Karpas-422 (cell line): Measurements from ENCODE around the genes NECTIN3 and CD96.

GRCh38 chr3:107548974-107549980 is 26.5 kb downstream of the BBX start:
- PRO-cap, result no peak
- RAMPAGE, long total RNA, result no peak

DNA sequence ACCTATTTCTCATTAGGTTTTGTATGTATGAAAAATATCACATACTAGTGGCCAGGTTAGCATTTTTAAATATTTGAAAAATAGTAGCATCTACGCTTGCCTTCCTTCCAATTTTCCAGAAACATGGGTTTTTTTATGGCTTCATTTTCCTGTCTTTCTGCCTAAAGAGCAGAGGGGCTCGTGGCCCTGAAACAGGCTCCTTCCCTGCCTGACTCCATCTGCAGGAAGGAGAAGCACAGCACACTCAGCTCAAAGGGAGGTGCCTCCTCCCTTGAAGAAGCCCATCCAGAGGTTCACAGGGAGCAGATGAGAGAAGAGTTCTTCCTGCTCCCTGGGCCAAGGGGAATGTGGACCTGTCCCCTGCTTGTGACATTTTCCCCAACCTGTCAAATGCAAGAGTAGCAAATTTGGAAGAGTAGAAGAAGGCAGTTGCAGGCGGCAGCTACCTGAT is 55.7 kb downstream of the BBX start:
- PRO-cap, result no peak
- RAMPAGE, long total RNA, result no peak

DNA sequence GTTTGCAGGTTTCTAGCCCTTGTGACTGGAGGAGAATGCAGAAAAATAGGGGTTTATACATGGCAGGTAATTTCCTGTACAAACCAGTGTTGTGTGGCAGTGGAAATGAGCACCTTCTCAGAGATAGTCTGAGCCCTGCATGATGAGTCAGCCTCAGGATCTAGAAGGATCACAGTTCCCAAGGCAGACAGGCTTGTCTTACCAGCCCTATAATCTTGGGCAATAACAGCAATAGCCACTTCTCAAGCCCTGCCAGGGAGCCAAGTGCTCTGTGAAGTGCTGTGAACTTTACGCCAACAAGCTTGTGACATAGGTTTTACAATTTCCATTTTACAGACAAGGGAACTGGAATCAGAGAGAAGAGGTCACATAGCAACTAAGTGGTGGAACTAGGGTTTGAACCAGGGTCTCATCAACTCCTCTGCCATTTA is 89.4 kb downstream of the CD47 start:
- PRO-cap, result no peak
- RAMPAGE, long total RNA, result no peak

DNA sequence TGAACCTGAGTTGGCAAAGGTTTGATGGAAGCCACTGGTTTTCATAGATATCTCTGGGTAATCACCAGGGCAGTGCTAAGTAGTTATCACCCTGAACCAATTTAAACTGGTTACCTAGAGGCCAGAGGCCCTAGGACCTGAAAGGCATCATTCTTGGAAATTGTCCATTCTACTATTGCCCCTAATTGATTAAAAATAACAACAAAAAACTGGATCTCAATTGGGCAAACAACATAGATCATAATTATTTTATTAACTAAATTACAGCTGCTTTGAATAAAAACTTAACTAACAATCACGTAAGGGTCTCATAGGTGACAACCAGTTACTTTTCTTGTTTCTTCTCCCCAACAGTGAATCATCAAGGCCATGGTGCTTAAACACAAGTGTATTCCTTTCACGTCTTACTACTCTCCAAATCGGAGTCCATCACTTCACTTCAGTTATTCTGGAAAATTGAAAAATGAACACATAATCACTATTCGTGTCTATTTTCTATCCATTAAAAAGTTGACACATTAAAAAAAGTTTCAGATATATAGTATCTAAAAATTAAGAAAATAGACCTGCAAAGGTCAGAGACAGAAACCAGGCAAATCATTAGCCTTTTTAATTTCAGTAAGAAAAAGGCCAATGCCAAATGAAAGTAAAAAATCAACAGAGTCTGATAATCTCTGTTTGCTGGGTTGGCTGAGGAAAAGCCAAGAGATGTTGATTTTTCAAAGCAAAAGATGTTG is 43.8 kb downstream of the CD47 start:
- PRO-cap, result no peak
- RAMPAGE, long total RNA, result no peak

DNA sequence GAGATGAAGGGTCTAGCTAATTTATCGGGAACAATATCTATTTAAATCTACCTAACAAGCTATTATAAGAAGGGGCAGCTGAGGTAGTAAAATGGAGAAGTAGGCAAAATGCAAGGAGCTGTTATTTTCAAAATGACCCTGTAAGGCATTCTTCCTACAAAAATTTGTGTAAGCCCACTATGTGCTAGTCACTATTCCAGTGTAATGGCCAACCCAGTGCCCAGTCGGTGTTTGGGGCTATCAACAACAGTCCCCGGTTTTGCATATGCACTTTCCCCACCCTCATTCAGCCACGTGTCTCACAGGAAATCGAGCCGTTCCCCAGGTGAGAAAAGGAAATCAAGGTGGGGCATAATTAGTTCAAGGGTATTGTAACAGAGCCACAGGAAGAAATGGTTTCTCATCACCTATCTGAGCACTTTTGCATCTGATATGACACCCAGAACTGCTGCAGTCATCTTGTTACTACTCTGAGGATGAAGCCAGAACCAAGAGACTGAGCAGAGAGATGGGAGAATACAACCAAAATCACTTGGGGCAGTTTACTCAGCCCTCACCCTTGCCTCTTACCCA is 40.2 kb downstream of the TRAT1 start:
- PRO-cap, result no peak
- RAMPAGE, long total RNA, result no peak

GRCh38 chr3:109189029-109189352 is 52.5 kb downstream of the C3orf85 start:
- PRO-cap, result no peak
- RAMPAGE, long total RNA, result no peak

DNA sequence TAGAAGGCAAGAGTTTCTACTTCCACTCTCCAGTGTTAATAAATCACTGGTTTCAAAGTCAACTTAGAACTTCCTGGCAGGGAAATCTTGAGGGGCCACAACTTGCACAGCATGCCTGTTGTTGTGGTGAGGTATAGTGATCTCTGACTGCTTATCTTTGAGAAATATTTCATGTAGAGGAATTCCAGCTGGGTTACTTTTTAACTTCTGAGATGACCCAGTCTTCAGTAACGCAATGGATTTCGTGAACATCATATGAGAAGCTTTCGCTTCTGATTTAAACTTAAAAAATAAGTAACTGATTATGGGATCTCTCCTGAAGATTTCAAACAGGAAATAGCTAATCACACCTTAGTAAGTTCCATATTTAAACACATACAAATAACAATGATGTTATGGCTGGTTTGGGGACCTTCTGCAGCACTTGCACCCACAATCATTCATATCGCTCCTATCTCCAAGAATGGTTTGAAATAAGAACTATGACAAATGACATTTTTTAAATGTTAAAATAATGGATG is 726.6 kb upstream of the NECTIN3 start:
- PRO-cap, result no peak
- RAMPAGE, long total RNA, result no peak

GRCh38 chr3:111069950-111071028 is 1.3 kb upstream of the NECTIN3 start:
- PRO-cap, result no peak
- RAMPAGE, long total RNA, result no peak

DNA sequence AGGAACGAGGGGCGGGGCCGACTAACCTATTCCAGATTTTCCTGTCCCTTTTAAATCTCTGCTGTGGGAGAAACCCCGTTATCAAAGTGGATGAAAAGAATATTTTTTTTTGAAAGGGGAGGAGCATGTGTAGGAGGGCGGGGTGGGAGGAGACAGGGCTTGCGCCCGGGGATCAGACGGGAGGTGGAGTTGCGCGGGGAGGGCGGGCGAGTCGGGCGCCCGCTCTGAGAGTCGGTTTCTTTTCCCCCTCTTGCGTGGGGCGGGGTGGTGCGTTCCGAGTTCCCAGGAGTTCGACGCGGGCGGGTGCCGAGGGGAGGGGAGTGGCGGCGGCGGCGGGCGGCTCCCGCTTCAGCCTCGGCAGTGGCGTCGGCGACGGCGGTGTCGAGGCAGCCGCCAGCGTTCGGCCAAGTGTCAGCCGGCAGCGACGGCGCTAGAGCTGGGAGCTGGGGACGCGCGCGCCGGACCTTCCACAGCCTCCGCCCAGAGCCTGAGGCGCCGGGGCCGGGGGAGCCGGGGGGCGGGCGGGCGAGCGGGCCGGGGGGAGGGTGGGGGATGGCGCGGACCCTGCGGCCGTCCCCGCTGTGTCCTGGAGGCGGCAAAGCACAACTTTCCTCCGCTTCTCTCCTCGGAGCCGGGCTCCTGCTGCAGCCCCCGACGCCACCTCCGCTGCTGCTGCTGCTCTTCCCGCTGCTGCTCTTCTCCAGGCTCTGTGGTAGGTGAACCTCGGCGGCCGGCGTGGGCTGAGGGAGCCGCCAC is at the start of gene NECTIN3:
Gene NECTIN3, plus strand, starts transcription at position 351 of the 756 bp plus-strand sequence.
- PRO-cap, result no peak
- RAMPAGE, long total RNA, result no peak

DNA sequence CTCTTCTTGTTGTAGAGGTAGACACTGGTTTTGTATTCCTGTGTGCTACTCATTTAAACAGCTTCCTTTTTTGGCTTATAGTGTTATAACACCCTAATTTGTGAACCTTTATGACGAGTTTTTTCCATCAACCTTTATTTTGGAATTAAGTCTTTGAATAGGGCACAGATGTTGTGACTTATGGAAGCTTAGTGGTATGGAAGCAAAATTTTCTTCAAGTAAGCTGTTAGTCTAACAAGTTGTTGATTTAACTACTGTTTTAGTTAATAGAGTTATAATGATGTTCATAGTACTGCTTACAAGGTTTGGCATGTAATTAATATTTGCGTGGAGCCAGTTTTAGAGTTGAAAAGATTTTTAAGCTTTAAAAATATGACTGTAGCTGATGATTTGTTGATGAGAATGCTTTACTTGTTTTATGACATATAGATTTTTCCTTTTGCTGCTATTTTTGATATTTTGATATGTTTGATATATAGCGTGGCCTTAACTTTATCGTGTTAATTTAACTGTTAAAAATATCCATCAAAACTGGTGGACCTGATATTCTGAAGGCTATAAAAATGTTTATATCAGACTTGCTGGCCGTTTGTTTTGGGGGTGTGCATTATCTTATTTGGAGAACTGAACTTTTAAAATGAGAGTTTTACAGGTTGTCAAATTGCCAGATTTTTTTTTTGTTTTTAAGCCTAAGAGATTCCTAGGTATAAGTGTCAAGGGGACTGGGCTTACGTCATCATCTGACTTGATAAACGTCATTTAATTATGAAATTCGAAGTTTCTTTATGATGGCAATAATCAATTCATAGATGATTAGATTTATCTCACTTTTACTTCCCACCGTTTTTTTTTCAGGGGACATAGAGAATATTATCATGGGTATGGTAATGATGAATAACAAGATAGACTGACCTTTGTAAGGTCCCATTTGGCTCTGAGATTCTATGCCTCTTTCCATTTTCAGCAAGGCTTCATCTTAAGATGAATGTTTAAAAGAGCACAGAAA is 2.7 kb downstream of the NECTIN3 start:
- PRO-cap, result no peak
- RAMPAGE, long total RNA, result no peak

- PRO-cap, result no peak
- RAMPAGE, long total RNA, result no peak
Measured at GRCh38 chr3:111541819-111542380, at the start of gene CD96. Gene CD96, plus strand, starts transcription at chr3:111542197.

DNA sequence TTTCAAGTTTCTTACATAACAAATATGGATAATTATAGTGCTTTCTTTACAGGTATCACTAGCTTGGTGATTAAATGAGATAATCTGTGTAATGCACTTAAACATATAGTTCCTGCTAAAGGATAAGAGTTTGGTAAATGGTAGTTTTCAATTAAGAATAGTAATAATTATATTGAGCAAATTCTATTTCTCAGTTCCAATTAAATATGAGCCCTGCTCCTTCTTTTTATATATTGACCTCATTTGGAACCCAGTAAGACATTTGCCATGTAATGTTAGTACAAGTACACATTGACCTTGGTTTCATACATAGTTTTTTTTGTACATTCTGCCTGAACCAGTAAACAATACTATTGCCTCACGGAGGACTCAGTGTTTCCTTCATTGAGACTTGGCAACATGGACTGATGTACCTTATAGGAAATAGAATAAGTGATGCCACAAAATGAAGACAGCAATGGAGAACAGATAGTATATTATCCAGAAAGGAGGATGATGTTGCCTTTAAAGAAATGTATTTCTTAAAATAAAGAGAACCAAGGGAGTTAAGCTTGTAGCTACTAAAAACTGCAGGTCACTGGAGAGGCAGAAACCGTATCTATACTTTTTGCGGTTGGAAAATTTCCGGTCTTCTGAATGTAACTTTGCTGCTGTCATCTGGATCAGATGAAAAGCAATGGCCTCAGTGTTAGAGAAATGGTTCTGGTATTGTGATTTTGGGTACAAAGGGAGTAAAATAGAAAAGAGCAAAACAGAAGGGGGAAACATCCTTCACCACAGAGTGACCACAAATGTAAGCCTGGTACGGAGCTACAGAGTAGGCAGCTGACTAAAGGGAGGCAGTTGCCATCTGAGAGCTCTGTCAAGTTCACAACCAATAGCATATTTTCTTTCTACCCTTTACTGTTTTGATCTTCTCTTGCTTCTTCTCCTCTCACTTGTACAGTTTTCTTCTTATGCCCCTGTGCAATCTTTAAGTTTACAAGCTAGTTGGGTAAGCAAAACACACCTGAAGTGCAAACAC is 5.4 kb downstream of the CD96 start:
- PRO-cap, result no peak
- RAMPAGE, long total RNA, result no peak

DNA sequence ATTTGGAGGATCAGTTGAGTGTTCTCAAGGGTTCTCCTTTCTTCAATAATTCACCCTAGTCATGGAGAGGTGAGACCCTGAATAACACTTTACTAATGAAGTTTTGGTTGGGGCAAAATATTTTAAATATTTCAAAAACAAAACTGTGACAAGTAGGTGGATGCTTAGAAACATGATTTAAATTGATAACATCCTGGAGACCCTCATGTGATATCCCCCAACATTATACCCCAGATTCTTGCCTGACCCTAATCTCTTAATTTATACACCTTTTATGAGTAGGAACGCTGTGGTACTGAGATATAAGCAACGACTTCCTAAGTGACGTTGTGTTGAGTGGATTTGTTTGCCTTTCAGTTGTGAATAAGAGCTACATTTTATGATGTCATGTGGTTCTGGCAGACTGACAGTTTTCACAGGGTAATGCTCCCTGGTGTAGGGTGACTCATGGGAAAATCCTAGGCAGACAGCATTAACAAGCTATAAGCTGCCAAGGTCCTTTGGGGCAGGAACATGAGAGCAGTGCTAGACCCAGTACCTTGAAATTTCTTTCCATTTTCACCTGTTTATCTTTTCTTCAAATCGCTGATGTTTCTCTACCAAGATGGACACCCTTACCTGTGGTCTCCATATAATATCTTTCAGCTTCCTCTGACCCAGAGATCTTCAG is 11.1 kb downstream of the C3orf52 start:
- PRO-cap, result no peak
- RAMPAGE, long total RNA, result no peak

- PRO-cap, result unidirectional peak, plus-strand start at chr3:112133860; unidirectional peak, plus-strand start at chr3:112134021
- RAMPAGE, long total RNA, result no peak
Measured at GRCh38 chr3:112133641-112134300, 723 bp upstream of the GCSAM start.

GRCh38 chr3:112360495-112361015 is 27.6 kb downstream of the CD200 start:
- PRO-cap, result no peak
- RAMPAGE, long total RNA, result no peak

DNA sequence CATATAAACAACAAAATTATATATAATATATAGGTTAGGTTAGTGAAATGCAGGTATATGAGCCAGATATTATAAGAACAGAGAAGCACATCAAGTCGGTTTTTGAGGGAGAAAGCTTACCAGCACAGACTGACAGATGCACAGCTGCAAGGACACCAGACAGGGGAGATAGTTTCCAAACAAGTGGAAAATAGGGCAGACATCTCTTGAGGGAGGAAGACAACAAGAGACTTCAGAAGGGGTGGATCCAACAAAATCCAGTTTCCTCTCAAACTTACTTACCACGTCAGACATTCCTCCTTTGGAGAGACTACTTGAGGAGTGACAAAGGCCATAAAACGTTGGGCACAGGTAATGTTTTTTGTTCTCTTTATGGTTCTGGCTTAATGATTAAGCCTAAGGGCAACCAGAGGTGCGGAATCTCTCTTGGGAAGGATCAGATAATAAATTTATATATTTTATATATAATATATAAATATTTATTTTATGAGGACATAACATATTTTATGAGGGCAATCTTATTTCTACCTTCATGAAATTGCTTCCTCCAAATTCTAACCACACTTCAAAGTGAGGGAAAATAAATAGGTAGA is 76.1 kb downstream of the CD200 start:
- PRO-cap, result no peak
- RAMPAGE, long total RNA, result no peak

DNA sequence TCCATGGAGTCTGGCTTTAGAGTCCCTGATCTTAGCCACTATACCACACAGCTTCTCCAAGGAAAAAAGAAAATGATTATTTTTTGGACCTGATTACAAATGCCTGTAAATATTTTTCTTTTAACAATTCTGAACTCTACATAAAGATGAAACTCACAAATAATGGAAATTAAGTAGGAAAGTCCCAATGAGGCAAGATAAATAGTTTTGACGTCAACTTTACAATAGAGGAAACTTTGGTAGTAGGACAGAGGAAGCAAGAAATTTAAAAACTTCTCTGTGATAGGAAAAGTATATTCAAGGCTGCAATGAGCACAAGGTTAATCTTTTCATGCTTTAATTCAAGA is 4.1 kb downstream of the BTLA start:
- PRO-cap, result no peak
- RAMPAGE, long total RNA, result no peak

DNA sequence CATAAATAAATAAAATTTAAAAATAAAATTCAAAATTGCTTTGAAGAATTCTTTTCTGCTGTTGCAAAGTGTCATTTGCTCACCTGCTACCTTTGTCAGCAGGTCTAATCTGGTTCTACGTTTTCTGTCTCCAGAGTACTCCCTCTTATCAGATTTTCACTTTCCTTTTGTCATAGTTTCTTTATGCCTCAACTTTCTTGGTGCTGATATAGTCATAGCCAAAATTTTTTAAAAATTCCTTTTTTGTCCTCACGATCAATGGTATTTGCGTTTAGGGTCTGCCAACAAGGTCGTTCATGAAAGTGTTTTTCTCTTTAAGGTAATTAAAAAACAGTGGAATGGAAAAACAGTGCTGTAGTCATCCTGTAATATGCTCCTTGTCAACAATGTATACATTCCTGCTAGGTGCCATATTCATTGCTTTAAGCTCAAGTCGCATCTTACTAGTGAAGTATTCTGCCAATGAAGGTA is 1.3 kb downstream of the SLC35A5 start:
- PRO-cap, result no peak
- RAMPAGE, long total RNA, result no peak

- PRO-cap, result no peak
- RAMPAGE, long total RNA, result no peak
Measured at GRCh38 chr3:112642888-112643322, 2.0 kb upstream of the CCDC80 start.

DNA sequence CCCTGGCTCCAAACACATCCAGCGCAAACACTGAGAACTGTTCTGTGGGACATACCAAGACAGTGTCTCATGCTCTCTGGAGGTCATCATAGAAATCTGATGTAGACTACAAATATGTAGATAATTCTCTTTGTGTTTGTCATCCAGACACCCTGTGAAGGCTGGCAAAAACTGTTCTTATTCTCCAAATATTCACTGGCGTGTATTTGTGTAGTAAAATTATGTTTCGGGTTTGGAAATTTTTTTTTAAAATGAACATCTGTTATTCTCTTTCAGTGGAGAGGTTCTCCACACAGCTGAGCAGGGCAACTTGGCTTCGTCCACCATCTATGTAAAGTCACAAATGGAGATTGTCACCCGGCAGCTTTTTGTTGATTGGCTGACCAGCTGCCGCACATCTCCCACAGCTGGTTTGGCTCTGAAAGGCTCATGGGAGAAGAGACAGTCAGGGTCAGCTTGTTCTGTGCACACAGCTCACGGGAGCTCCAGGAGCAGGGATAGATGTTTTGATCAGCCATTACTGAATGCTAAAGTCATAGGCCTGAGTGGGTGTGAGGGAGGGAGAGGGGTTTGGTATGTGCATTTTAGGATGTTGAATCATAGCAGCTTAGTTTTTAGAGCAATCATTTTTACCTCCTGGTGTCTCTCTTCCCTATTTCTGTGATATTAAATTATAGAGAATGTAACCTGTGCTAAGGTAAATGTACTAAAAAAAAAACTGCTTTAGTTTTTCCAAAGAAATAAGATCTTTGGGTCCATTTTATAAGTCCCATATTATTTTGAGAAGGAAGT is 12.9 kb upstream of the CCDC80 start:
- PRO-cap, result no peak
- RAMPAGE, long total RNA, result no peak